Left colon (tissue), 1 donor: ENCODE data around the genes C21orf91, CHODL and ADAMTS5.

DNA sequence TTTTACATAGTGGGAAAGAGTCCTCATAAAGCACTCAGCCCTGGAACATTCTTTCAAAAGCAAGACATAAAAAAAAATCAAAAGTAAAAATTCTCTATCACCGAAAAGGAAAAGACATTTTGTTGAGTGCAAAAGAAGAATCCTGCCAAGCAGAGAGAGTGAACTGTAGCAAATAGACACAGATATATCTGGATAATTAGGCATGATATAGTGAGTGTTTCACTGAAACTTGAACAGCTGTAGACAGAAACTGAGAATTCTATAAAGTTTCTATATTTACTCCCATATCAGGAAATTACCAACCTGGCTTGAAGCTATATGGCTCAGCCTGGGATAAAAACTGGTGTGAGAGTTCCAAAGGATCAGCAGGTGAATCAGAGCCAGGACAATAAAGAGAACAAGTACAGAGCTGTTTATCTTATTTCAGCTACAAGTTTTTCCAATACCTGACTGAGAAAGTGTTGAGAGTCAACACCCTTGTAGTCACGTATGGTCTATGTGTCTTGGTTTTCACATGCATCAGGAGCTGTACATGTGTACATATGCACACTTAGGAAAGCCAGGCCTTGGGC lies 40.8 kb upstream of the CXADR start:
- PRO-cap = bidirectional peak, plus-strand start at position 346 of the sequence, minus-strand start at position 342 of the sequence

DNA sequence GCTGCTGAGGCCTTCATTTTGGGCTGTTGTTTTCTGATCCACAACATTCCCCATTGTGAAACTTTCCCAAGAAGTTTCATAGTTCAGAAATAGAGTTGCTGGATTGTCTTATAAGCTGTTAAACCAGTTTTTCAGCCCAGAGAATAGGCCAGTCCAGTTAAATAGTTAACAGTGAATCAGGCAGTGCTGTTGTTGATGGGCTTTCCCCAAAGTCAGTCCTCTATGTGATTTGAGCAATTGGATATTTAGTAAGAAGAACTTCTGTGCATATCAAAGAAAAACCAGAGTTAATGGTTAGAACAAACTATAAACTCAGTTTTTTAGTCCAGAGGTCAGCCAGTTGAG lies 76.9 kb downstream of the C21orf91 start:
- PRO-cap = no peak

GRCh38 chr21:17780321-17781005 lies 38.7 kb downstream of the C21orf91 start:
- PRO-cap = no peak

DNA sequence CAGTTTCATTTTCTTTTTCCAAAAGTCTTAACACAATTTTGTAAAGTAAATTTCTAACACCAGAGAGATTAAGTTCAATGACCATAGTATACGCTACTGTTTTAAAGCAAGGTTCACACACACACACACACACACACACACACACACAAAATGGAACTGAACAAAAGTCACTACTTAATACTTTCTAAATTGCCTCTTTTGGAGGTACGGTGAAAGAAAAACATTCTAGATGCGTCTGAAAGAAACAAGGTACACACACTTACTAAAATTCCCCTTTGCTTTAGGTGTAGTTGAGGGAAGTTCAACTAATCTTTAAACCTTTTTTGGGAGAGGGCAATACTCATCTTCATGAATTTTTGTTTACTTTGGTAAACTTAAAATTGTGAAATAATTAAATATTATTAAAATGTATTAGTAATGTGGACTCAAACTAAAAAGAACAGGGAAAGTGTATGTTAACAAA lies 30.0 kb downstream of the C21orf91 start:
- PRO-cap = no peak

DNA sequence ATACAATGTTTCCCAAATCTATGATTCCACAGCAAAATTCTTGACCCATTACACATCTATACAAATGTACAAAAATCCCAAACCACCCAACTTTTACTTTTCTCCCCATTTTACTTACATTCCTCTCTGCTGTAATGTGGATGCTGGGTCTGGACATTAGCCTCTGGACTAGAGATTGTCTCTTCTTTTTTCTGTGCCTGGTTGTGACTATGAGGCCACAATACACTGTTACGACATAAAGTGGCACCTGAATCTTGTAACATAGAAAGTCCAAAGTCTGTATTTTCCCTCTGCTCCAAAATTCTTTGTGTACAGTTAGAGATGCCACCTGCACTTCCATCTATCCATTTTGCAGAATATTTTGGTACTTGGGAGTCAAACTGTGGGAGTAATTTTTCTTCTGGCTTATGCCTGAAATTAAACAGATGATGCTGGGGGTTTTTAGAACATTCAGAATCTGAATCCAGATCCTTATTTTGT lies 22.7 kb downstream of the C21orf91 start:
- PRO-cap = no peak

DNA sequence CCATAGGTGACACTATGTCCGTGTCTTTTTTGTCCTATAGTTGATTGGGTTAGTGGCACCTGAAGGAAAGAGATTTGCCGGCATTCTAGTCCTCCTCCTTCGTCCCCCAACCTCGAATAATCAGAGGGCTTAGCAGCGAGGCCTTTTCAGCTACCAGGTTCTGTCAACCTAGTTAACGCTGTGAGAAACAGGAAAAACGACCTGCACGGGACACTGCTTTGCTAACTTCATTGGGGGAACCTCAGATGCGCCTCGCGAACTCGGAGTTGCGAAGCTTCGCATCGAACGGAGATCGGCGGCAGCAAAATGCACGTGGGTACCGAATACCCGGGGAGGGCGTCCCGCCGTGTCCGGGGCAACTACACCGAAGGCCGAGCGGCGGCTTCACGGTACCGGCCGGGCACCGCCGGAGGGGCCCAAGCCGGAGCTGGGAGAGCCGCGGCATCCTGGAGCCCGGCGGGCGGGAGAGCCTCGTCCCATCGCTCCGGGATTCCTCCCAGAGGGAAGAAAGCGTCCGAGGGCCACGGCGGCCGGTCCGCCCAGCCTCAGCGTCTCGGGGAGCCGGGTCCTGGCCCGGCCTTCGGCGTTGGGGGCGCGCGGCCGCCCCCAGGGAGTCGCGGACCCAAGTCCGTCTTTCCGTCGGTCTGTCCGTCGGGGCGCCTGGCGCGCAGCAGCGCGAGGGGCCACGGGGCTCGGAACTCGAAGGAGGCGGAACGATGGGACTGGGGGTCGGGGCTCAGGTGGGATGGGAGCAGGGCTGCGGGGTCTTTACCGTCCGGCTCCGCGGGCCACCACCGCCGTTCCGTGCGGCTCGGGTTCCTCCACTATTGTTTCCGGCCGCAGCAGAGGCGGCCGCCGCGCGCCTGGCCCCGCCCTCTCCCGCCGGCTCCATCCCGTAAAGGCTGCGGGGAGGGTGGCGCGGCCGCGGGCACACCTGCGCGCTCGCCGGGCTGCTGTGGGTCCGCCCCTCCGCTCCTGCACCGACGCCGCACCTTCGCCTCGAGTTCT lies at the start of gene C21orf91:
C21orf91 (minus strand) TSS at position 826 of the 1,008 bp plus-strand sequence.
- PRO-cap = unidirectional peak, plus-strand start at position 221 of the sequence; bidirectional peak, plus-strand start outside the sequence, minus-strand start at position 826 of the sequence

- PRO-cap = unidirectional peak, plus-strand start at chr21:18244833
Observed at GRCh38 chr21:18244248-18244983, at the start of gene CHODL. Gene CHODL, plus strand, starts transcription at chr21:18244833.

DNA sequence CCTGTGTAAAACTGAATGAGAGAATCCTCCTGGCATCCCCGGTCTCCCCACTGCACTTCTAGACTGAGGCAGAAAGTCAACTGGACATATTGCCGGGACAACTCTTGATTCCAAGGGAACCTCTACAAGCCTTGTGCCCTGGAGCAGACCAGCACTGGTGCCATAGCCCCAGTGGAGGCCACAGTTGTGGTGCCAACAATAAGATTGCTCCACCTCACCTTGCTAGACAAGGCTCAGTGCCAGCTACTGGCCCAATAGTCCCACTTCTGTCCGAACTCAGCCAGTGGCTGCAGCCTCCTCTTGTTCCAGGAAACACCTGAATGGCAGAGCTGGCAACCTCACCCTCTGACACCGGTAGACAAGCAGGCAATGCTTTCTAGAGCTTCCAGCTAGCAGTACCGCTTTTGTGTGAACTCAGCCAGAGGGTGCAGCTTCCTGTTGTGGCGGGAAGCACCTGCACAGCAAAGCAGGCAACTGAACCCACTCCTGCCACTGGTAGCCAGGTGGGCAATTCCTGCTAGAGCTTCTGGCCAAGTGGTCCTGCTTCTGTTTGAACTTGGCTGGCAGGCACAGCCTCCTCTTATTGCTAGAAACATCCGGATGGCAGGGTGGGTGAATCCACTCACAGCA lies 40.0 kb upstream of the TMPRSS15 start:
- PRO-cap = no peak

DNA sequence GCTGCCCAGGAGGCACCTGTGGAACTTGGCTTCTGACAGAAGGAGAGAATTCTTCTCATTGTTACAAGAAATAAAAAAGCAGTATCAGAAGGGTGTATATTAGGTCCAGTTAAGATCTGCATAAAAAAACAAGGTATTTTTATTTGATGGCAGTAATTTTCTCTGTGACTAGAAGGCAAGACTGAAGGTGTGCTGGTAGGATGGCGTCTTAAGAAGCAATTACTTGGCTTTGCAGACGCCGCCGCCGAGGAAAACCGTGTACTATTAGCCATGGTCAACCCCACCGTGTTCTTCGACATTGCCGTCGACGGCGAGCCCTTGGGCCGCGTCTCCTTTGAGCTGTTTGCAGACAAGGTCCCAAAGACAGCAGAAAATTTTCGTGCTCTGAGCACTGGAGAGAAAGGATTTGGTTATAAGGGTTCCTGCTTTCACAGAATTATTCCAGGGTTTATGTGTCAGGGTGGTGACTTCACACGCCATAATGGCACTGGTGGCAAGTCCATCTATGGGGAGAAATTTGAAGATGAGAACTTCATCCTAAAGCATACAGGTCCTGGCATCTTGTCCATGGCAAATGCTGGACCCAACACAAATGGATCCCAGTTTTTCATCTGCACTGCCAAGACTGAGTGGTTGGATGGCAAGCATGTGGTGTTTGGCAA lies 454.1 kb upstream of the TMPRSS15 start:
- PRO-cap = no peak

DNA sequence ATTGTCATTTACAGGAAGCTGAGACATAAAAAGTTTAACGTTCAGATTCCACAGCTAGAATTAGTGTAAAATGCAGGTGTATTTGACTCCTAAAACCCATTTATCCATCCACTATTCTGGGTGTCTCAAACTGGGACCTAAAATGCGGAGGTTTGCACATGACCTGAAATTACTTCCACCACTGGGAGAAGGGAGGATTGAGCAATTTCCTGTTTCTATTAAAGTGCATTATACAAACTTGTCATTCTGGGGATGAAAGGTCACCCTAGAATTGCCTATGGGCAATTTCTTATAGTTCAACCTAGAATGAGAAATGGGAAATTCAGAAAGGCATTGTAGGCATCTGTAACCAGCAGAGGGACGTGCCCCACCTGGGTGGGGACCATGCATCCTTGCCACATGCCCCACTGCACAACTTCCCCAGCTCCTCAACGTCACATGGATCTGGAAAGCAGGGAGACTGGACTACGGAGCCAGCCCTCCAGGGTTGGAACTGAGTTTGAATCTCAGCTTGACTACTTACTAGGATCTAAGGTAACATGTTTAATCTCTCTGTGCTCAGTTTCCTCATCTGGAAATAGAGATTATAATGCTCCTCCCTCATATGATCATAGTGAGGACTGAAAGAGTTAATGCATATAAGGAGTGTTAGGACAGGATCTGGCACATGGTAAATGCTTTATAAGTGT lies 47.0 kb downstream of the MRPL39 start:
- PRO-cap = no peak

DNA sequence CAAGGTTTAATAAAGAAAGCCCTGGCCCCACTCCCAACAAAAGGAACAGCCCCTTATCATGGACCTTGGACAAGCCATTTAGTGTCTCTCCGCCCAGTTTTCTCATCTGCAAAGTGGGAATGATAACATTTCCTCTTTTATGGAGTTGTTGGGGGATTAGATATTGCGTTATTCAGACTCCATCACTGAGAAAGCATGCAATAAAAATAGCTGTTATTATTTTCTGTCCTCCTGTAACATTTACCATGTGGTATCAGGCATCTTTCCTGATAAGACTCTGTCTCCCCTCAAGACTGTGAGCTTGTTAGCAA lies 1.3 kb upstream of the JAM2 start:
- PRO-cap = no peak

DNA sequence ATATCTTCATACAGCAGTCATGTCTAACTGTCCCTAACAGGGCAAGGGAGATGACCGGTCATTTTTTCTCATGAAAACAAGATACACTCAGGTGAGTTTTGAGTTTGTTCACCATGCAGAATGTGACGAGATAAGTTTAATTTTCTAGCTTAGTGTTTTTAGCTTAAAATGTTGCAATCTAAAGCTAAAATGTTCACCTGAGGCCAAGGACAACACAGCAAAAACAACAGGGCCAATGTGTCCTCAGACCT lies 144.3 kb downstream of the GABPA start:
- PRO-cap = no peak

GRCh38 chr21:25880589-25881952 lies 146.3 kb downstream of the GABPA start:
- PRO-cap = no peak

DNA sequence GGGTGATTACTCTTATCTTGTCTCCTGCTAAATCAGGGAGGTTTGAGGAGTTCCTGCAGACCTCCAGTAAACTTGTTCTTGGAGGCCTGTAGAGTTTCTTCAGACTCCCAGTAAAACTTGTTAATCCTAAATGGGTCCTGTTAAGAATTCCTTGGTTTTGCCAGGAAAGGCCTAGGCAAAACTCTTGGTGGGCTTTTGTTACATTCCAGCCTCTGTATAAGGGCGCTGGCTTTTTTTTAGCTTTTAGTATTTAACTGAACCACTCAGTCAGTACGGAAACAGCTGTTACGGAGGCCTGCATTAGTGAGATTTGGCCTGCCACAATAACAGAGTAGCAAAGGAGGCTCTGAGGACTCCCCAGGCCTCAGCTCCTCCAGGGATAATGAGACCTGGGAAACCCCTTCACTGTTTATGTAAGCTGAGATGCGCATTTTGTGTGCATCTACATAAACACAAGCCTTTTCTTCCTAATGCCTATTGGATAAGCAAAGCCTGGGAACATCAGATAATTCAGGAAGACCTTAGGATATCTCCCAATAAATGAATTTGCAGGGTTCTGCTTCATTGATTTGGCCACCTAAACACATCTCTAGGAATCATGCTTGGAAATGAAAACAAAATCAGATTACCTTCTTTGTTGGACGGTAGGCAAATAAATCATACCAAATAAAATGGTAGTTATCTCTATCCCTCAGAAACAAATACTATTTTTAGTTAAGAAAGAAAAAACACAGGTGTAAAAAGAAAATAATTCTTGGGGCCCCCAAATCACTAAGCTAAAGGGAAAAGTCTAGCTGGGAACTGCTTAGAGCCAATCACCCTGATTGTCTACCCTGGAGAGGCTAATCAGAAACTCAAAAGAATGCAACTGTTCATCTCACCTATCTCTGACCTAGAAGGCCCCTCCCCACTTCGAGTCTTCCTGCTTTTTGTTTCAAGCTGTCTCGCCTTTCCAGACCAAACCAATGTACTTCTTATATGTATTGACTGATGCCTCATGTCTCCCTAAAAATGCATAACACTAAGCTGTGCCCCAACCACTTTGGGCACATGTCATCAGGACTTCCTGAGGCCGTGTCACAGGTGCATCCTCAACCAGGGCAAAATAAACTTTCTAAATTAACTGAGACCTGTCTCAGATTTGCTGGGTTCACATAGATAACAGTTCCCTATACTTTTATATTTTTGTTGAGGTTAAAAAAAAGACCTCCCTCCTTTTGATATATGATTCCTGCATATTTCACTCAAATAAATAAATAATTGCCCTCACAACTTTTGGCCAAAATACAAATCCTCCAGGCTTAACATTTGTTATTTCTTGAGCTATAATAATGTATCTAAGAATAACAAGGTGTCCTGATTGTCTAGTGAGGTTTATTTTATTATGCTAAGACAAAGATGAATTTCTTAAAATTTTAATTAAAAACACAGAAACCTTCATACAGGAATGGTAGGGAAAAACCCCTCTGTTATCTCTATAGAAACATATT lies 209.7 kb downstream of the APP start:
- PRO-cap = no peak

- PRO-cap = no peak
Observed at GRCh38 chr21:26139959-26140679, 30.5 kb downstream of the APP start.

DNA sequence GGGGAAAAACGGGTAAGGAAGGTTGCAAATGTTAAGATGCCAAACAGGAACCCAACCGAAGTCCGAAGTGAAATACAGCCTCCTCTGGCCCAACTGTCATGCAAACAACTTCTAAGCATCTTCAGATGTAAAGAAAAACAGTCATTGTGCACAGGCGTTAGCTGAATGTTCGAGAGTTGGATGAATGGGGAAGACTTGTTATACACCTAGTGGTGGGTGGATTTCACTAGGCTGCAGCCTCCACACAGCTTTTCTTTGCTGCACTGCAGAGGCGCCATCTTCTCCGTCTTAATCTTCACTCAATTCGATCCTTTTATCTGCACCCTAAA lies 1.6 kb downstream of the APP start:
- PRO-cap = no peak

DNA sequence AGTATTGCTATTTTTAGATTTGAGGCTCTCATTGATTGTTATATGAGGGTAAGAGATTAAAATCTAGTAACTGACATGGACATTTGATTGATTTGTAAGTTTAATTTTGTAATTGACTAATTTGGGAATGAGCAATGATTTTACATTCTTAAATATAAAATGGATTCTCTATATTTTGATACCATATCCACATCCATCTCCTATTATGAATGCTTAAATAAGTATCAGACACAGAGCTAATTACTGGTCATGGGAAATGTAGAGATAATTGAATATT lies 120.4 kb downstream of the CYYR1 start:
- PRO-cap = no peak

GRCh38 chr21:26803236-26803581 lies 42.0 kb downstream of the ADAMTS1 start:
- PRO-cap = no peak

GRCh38 chr21:26966887-26967972 lies at the start of gene ADAMTS5:
Gene ADAMTS5, minus strand, starts transcription at chr21:26967088.
- PRO-cap = no peak

DNA sequence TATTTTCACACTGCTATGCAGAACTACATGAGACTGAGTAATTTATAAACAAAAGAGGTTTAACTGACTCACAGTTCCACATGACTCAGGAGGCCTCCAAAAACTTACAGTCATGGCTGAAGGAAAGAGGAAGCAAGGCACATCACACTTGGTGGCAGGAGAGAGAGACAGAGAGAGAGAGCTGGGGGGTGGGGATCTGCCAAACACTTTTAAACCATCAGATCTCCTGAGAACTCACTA lies 742.5 kb downstream of the N6AMT1 start:
- PRO-cap = no peak